ENCODE data around the gene IFTAP.

- PRO-cap = no peak
Measured at GRCh38 chr11:35661812-35662302, 718 bp upstream of the TRIM44 start.

DNA sequence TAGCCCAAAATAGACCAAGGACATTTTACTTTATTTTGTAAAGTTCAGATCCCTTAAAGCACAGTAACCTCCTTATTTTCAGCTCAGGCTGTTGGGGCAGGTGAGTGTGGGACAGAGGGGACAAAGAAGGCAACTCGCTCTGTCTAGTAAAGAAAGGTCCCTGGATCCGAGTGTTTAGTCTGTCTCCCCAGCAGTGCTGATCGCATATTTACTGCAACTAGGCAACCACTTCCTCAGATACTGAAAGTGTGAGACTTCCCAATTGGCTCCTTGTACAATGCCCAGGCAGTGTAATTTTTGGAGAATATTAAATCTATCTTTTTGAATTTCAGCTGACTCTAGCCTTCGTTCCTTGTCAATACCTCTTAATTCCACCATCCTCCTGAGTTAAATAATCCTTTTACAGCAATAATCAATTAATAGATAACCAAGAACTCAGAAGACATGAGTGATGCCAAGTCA is 138.4 kb downstream of the TRIM44 start:
- PRO-cap = no peak

DNA sequence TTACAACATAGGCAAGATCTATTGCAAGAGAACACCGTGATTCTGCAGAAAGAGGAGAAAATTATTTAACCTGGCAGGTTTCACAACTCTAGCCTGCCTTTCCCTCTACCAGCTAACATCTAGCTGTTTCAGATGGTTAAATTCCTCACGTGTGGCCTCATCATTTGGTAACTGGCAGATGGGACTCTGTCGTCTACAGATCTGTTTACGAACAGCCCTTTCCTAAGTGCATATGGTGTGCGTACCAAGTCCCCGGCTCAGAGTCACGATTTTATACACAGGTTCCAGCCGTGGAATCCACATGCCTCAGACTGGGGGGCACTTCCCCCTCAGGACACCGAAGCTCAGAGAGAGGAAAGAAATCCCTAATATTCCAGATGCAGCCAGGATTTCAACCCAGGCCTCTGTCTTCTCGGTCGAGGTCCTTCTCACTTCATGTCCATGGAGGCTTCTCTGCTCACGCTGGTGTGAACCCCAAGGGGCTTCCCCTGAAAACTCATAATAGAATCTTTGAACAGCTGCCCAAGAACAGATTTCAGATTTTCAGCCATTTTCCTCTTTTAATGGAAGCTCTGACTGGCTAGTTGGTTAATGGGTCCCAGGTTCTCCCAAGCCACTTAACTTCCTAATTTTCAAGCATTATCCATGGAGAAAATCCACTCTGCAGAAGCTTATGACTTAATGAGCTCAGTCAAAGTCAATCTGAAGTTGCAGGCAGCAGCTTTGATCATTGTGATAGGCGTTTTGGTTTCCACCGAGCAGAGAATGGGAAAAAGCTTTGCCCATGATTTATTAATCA is 25.1 kb downstream of the LDLRAD3 start:
- PRO-cap = no peak

GRCh38 chr11:35978749-35979233 is 34.9 kb downstream of the LDLRAD3 start:
- PRO-cap = no peak

DNA sequence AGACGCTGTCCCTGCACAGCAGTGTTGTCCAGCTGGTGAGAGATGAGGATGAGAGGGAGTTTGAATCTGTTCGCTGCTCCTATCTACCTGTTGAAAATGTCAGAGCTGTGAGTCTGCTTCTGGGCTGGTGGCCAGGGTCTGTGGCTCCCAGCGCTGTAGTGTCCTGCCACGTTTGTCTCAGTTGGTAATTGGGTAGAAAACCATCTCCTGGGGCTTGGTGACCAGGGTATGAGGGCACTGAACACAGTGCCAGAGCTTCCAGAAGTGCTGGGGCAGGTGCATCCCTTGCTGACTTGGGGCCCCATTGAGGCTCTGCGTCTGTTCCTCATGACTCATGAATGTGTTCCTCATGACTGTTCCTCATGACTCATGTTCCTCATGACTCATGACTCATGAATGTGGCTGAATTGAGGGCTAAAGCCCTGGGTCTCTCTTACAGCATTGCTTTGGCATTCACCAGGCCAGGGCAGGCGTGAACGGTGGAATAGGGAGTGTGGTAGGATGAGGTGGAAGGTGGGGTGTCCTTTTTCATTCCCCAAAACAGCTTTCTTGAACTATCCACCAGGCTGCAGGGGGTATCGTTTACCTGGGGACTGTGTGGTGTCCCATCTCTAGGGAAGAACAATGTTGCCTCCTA is 139.6 kb downstream of the COMMD9 start:
- PRO-cap = no peak

- PRO-cap = no peak
Measured at GRCh38 chr11:36192128-36192327, 97.2 kb downstream of the COMMD9 start.

GRCh38 chr11:36345608-36345952 is 49.5 kb downstream of the PRR5L start:
- PRO-cap = no peak

DNA sequence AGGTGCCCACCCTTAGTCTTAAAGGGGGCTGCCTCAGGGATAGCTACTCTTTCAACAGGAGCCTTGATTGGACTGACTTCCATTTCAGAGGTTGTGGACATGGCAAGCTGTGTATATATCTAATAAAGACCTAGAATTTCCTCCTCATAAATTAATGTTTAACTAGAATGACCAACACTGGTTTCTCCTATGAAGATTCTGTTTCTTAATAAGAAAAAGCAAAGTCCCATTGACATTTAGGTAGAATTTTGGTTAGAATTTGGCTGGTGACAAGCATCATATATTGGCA is 77.0 kb downstream of the PRR5L start:
- PRO-cap = no peak

DNA sequence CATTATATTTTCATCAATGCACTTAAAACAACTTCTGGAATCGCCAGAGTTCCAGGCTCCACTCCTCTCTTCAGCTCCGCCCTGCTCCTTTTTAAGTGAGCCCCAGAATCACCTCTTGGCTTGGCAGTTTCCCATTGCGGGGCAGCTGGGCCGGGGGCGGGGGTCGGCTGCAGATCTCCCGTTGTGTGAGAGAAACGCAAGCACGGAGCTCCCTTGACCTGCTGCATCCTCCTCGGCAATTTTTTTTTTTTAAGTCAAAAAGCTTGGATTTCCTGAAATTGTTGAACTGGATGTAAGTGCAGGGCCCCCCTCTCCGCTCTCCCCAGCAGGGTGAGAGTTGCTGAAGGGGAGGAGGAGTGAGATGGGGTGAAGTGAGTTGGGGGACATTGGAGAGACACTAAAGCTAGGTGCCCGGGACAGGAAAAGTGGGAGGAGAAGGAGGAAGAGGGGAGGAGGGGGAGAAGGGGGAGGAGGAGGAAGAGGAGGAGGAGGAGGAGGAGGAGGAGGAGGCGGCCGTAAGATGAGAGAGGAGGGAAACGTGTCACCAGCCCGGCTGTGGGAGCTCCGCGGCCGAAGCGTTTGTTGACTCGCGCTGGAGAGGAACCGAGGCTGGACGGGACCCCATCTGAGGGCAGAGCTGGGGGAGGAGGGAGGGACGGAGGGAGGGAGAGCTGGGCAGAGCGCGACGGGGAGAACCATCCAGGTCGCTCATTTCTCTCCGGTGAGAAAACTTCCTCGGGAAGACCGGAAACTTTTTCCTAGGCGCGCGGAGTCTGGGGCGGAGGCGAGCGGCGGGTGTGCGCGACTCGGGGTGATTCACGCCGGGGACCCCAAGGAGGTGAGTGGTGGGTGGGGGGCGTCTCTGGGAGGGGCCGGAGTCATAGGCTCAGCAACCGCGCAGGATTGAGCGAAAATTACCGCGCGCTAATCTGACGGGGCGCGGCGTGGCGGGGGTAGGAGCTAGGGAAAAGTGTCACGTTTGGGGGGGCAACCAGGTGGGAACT is 80.1 kb downstream of the PRR5L start:
- PRO-cap = unidirectional peak, plus-strand start at position 556 of the sequence

DNA sequence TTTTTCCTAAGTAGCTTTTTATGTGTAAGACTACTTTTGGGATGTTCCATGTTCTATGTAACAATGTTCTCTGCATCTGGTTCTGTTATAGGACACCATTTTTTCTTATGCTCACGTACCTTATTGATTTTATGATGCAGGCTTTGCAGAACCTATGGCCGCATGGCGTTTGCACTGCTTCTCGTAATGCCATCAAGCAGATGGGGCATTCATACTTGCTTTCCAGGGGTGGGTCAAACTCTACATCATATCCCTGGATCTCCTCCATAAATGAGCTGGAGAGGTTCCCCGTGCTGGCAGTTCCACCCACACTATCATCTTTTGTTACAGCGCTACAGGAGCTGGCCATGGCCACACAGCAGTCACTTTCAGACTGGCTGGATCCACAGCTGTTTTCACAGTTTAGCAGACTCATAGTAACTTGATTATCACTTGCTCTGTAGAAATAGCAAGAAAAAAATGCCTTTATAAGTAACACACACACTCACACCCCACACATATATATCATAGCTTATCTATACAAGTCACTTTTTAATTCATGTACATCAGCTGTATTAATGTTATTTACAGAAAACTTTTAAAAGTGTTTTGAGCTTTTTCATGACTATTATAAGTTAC is 8.9 kb downstream of the TRAF6 start:
- PRO-cap = no peak

- PRO-cap = unidirectional peak, plus-strand start at chr11:36594523
Measured at GRCh38 chr11:36594042-36595174, at the start of gene IFTAP. IFTAP (plus strand) TSS chr11:36594502.

DNA sequence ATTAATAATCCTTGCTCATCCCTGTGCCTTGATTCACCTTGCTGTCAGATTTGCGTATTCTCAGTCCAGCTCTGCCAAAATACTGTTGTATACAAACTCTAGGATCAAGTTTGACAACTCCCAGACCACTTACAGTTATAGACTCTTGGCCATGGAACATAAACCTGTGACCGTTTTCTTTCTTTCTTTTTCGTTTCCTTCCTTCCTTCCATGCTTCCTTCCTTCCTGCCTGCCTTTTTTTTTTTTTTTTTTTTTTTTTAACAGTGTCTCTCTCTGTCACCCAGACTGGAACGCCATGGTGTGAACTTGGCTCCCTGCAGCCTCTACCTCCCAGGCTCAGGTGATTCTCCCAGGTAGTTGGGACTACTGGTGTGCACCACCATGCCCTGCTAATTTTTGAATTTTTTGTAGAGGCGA is 2391.0 kb upstream of the RAG2 start:
- PRO-cap = no peak

DNA sequence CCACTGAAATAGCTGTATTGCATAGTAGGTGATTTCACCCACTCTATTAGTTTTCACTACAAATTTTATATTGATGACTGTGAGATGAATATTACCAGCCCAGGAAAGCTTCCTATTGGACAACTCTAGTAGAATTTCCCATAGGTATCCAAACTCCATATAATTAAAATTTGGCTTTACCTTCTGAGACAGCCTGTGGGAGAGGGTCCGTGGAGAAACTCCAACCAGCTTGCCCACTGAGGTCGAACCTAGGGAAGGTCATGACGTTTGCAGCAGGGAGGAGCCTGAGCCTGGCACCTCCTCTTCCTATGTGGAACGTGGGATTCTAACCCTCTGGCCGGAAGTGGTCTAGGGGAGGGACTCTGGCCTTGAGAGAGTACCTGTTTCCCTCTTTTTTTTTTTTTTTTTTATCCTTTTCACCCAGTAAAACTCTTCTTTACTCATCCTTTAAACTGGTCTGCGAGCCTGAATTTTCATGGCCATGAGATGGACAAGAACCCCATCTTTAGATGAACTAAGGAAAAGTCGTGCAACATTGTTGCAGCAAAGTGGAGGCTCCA is 1360.1 kb downstream of the LRRC4C start:
- PRO-cap = no peak

GRCh38 chr11:40280919-40281277 is 1178.6 kb downstream of the LRRC4C start:
- PRO-cap = no peak

GRCh38 chr11:40292413-40293592 is 1166.6 kb downstream of the LRRC4C start:
- PRO-cap = no peak

GRCh38 chr11:40716246-40717045 is 743.0 kb downstream of the LRRC4C start:
- PRO-cap = no peak

GRCh38 chr11:43332004-43332590 is 20.3 kb downstream of the API5 start:
- PRO-cap = no peak

- PRO-cap = no peak
Measured at GRCh38 chr11:43462148-43462653, 103.5 kb downstream of the TTC17 start.

DNA sequence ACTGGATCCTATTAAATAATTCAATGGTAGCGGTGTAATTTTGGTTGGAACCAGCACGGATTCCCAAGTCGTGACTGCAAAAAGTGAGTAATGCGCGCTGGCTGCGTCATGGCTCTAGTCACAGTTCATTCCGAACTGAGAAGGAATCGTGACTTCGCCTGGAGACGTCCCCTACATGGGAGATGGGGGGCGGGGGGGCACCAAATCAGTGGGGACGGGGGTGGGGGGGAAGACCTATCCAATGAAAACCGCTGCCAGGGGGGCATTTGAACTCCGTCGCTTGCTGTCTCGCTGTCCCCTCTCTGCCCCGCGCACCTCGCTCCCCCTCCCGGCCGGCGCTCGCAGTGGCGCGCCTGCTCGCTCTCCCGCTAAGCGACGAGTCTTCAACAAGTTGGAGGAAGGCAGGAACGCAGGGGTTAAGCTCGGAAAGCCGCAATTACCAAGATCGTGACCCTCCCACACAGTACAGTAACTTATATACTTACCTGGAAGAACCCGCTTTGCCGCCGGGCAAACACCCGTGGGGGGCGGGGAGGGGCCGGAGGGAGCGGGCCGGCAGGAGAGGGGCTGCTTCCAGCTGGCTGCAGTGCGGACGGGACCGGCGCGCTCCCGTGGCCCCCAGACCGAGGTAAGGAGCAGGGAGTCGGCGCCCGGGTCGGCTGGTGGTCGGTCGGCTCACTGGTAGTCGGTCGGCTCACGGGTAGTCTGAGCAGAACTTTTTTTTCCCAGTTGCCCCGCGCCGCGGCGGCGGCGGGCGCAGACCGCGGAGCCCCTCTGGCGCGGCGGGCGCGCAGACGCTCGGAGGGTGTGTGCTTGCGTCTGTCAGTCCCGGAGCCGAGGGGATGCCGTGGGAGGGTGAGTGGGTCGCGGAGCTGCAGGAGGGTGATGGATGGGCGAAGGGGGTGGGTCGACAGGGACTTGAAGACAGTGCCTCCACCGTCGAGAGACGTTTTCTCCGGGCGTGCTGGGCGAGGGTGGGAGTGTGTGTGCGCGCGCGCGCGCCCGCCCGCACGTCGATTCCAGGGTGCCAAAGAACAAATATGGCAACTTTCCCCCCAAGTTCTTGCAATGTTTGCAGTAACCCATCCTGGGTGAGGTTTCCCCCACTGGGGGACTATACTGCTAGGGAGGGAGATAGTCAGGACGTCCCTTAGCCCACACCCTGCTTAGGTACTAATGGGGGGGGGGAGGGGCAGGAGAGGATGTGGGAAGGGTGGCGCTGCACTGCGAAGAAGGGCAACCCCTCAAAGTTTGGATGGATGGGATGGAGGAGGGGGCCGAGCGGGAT is 101.2 kb upstream of the HSD17B12 start:
- PRO-cap = no peak

- PRO-cap = no peak
Measured at GRCh38 chr11:43892011-43892300, 11.3 kb downstream of the ALKBH3 start.

Measured in left cardiac atrium (tissue), 1 donor.